Sigmoid colon (tissue), 4 donors: Measurements from ENCODE around the genes ZNF185, HAUS7 and ATP2B3.

- PRO-cap, result no peak
- RAMPAGE, long total RNA, 4 experiments, result no peak in any of the 4 experiments
These were observed at the start of gene ZNF185 for GRCh38 chrX:152897728-152898531. TSS of gene ZNF185 (plus strand) at chrX:152898067.

- PRO-cap, result no peak
- RAMPAGE, long total RNA, 4 experiments, result no peak in any of the 4 experiments
These were observed 9.3 kb downstream of the ZNF185 start for GRCh38 chrX:152907031-152907661.

DNA sequence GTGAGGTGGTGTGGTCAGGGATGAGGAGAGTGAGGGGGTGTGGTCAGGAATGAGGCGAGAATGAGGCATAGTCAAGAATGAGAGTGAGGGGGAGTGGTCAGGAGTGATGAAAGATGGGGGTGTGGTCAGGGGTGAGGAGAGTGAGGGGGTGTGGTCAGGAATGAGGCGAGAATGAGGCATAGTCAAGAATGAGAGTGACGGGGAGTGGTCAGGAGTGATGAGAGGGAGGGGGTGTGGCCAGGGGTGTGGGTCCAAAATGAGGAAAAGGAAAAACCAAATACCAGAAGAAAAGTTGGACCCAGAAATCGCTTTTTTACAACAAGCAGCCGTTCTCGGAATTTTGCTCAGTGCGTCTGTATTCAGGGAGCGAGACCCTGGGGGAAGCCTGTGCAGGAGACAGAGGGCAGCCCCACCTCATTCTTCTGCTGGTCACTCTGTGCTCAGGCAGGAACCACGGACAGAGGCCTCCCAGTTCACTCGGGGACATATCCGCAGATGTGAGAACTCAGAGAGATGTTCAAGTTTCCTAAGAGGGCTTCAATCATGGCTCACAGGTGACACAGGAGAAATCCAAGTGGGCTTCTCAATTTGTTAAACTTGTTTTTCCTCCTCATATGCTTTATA, 39.3 kb upstream of the PWWP4 start:
- PRO-cap, result no peak
- RAMPAGE, long total RNA, 4 experiments, result no peak in any of the 4 experiments

DNA sequence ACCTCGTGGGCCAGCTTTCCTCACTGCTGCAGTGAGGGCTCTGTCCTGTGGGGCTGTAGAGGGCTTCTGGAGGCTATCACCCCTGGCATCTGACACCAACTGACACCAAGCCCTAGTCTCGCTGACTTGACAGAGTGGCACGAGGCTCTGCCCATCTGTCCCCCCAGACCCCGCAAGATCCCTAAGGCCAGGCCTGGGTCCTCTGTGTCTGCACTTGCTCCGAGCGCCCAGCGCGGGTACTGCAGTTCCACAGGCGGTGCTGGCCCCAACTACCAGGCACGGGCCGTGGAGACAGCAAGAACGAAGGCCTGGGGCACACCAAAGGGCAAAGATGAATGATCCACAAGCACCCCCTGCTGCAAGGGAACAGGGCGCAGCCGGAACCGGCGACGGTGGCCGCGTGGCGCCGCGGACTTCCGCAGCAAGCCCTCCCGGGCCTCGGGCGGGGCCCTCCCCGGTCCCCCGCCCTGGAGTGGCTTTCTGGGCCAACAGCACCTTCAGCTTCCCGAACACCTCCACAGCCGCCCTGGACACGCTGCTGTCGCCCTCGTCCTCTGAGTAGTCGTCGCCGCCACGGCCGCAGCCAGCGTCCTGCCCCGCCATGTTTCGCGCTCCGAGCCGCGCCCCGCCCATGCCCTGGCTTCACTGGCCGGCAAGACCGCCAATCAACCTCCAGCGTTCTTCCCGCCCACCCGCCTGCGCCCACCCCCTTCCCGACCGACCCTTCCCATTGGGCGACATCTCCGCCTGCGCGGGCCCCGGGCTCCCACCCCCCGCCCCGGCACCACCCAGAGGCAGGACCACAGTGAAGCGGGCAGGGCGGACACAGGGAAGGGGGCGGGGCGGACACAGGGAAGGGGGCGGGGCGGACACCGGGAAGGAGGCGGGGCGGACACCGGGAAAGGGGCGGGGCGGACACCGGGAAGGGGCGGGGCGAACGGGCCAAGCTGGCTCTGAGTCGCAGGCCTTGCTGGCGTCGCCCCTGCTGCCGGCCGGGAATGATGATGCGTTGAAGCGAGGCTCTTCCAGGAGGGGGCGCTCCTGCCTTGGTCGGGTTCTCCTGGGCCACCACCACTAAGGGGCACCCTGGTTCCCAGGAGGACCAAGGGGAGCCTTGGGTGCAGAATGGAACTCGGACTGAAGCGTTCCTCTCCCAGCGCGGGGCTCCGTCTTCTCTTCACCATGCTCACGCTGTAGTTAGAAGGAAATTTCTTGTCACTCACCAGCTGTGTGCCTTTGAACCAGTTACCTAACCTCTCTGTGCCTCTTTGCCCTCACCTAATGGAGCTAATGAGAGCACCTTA, at the start of gene HAUS7:
Gene HAUS7, minus strand, starts transcription at position 622 of the 1,304 bp plus-strand sequence.
- PRO-cap, result unidirectional peak, minus-strand start at position 615 of the sequence
- RAMPAGE, long total RNA, 4 experiments, result start-site peak on the minus strand in 4 of 4 experiments, centred at positions 597 to 627 of the sequence, 10 to 29 reads per replicate

DNA sequence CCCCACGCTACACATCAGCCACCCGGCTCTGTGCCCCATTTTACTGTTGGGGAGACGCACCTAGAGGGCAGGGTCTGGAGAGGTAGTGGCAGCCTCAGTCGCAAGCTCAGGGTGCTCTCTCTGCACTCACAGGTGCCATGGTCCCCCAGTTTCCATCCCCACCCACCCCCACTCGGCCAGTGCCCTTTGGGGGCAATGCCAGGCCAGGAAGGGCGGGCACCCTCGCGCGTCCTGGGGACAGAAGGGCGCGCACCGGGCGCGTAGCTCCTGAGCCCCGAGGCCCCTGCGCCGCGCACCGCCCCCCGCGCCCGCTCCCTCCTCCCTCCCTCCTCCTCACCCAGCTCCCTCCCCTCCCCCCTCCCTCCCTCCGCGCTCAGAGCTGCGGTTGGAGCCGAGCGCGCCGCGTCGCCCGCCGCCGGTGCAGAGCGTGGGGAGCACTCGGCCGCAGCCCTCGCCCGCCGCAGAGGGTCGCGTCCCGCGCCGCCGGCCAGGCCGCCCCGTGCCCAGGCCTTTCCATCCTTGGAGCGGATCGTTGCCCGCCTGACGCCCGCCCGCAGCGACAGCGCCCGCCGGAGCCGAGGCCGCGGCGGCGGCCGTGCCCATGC, at the start of gene ATP2B3:
Gene ATP2B3, plus strand, starts transcription at position 376 of the 605 bp plus-strand sequence.
- PRO-cap, result no peak
- RAMPAGE, long total RNA, 4 experiments, result no peak in any of the 4 experiments

GRCh38 chrX:153624131-153624830, 22.7 kb upstream of the DUSP9 start:
- PRO-cap, result no peak
- RAMPAGE, long total RNA, 4 experiments, result no peak in any of the 4 experiments

DNA sequence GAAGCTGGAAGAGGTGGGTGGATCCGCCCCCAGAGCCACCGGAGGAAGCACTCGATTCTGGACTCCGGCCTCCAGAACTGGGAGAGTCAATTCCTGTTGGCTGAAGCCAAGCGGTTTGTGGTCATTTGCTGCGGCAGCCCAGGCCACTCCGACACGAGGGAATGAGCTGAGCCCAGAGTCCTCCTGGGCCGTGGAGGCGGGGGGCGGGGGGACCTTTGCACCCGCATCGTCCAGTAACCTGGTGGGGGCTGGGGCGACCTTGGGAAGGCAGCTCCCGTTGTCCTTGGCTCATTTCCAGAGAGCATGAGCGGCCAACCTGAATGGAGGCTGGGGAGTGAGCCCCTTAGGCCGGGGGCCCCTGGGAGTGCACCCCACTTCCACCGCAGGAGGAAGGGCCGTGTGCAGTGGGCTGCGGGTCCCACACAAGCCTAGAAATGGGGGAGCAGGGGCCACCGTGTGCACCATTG, 20.1 kb upstream of the DUSP9 start:
- PRO-cap, result no peak
- RAMPAGE, long total RNA, 4 experiments, result no peak in any of the 4 experiments

DNA sequence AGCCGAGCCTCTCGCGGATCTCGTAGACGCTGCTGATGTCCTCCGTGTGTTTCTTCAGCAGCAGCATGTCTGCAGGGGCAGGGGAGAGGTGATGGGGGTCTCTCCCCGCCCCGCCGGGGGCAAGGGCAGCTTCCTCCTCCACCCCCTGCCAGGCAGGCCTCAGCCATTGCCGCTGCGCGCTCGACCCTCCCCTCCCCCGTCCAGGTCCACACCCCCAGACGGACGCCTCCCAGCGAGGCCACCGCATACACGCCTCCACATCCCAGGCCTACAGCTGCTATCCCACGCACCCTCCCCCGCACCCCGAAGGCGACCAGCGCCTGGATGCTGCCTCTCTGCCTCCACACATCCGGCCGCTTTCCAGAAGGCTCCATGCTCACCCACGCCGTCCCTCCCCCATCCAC, 601 bp downstream of the PNCK start:
- PRO-cap, result no peak
- RAMPAGE, long total RNA, 4 experiments, result no peak in any of the 4 experiments

GRCh38 chrX:153673414-153673692, 260 bp downstream of the PNCK start:
- PRO-cap, result no peak
- RAMPAGE, long total RNA, 4 experiments, result no peak in any of the 4 experiments

DNA sequence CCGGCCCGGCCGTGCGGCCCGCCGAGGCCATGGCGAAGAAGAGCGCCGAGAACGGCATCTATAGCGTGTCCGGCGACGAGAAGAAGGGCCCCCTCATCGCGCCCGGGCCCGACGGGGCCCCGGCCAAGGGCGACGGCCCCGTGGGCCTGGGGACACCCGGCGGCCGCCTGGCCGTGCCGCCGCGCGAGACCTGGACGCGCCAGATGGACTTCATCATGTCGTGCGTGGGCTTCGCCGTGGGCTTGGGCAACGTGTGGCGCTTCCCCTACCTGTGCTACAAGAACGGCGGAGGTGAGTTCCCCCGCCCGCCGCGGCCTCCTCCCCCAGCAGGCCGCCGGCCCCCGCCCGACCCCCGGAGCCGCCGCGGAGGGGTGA, 807 bp downstream of the SLC6A8 start:
- PRO-cap, result no peak
- RAMPAGE, long total RNA, 4 experiments, result no peak in any of the 4 experiments

GRCh38 chrX:153703704-153704496, 16.2 kb downstream of the SLC6A8 start:
- PRO-cap, result no peak
- RAMPAGE, long total RNA, 4 experiments, result no peak in any of the 4 experiments

DNA sequence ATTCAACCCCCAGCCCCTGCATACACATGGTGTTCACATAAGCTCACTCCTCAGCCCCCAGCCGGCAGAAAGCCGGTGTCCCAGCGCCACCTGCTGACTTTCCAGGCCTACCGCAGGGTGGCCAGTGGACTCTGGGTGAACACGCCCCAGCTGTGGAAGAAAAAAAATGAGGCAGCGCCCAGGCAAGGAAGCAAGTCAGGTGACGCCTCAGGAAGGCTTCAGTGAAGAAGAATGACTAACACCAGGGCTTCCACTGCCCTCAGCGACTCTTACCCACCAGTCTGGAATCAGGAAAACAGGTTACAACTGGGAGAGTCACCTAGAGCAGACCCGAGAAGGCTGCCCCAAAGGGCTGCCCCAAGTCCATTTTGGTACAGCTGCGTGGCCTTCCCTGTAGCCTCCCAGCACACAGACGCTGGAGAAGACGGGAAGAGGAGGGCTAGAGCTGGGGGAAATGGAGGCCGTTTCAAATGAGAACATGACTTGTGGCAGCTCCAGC, 15.7 kb downstream of the BCAP31 start:
- PRO-cap, result no peak
- RAMPAGE, long total RNA, 4 experiments, result no peak in any of the 4 experiments

GRCh38 chrX:153792810-153793656, 1.1 kb downstream of the IDH3G start:
- PRO-cap, result no peak
- RAMPAGE, long total RNA, 4 experiments, result no peak in any of the 4 experiments

DNA sequence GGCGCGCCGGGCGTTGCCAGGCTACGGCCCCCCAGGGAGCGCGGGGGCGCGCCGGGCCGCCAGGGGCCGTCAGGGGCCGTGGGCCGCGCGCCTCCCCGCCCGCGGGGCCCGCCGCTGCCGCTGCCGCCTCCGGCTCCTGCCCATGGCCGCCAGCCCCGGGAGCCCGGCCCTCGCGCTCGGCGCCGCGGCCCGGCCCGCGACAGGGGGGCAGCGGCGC, 124 bp upstream of the PDZD4 start:
- PRO-cap, result no peak
- RAMPAGE, long total RNA, 4 experiments, result no peak in any of the 4 experiments

DNA sequence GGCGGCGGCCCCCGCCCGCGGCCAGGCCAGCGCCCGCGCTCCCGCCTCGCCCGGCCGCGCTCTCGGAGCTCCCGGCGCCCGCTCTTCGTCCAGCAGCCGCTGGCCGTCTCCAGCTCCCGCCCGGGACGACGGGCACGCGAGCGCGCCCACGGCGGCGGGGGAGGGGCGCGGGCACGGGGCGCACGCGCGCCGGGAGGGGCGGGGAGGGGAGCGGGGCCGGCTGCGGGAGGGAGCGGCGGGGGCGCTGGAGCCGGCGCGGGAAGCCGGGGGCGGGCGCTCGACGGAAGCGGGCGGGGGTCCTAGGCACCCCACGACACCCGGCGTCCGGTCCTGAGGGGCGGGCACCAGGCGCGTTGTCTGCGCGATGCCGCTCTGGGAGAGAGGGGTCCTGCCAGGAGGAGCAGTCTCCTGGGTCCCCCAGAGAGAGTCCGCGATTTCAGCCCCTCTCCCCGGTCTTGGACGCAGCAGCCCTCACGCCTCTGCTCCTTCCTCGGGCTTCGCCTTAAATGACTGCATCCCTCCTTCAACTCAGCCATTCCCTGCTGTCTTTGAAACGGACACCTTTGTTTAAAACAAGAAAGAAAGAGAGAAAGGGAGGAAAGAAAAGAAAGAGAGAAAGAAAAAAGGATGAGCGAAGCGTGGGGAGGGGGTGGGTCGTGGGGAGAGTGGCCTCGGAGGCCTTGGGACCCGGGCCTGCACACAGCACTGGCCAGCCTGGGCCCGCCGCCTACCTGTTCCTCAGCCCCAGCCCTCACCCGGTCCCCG, 615 bp upstream of the PDZD4 start:
- PRO-cap, result no peak
- RAMPAGE, long total RNA, 4 experiments, result no peak in any of the 4 experiments

GRCh38 chrX:153844620-153845291, 14.4 kb upstream of the PDZD4 start:
- PRO-cap, result no peak
- RAMPAGE, long total RNA, 4 experiments, result no peak in any of the 4 experiments

DNA sequence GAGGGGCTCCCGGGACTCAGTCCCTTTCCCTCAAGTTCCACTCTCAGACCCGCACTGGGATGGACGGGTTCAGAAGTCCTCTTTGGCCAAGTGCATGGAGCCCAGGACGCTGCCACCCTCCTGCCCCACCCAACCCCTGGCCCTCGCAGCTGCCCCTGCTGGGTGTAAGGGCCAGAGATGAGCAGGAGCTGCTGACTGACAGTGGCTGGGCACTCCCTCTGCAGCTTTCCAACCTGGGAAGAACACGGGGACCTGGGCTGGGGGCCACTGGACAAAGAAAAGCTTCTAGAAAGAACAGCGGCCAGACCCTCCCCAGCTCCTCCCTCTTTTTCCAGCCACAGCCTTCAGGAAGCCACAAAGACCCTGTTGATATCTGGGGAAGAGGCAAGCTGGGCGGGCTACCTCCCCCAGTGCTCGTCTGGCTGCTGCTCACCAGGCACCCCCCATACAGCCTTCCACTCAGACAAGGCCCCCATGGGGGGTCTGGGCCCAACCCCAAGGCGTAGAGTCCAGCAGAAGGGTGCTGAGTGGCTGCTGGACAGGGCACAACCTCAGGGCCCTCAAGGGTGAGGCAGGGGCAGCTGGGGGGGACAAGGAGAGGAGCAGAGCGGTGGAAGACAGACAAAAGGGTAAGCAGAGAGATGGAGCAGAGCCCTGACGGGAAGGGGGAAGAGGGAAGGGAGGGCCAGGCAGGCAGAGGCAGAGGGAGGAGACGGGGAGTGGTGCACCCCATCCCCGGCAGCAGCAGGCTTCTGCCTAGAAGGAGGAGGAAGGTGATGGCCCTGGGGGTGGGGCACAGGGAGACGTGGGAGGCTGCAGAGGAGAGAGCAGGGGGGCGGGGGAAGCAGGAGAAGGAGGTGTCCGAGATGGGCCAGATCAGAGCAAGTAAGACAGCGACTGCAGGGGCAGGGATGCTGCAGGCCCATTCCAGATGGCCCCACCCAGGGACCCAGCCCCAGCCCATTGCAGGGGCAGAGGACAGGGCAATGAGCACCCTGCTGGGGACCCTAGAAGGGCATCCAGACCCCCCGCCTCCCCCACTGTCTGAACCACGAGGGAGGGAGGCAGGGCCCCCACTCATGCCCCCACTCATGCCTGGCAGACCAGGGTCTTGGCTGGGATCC, 3.0 kb downstream of the L1CAM start:
- PRO-cap, result unidirectional peak, minus-strand start at position 326 of the sequence
- RAMPAGE, long total RNA, 4 experiments, result no peak in any of the 4 experiments

DNA sequence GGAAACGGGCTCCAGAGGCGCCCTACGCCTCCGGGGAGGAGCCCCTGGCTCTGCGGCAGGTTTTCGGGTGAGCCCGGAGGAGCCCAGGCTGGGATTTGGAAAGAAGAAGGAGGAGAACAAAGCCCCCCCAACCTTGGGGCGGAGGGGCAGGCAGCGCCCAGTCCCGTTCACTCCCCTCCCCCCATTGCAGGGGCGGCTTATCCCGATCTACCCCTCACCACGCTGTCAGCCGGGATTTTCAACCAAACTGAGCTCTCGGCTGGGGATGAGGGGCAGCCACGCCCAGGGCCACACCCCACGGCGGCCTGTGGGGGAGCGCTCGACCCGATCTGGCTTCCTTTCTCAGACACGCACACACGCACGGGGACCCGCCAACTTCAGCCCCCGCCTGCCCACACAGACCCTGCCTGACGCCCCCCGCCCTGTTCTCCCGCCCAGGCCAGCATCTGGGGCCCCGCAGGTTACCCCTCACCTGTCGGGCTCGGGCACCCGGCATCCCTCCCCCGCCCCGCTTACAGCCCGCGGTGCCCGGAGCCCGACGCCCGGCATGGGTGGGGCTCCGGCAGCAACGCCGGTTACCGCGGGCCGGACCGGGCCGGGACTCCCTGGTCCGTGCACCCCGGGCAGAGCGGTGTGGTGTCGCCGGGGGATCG, 477 bp downstream of the L1CAM start:
- PRO-cap, result no peak
- RAMPAGE, long total RNA, 4 experiments, result no peak in any of the 4 experiments

GRCh38 chrX:153925212-153925985, 665 bp downstream of the ARHGAP4 start:
- PRO-cap, result no peak
- RAMPAGE, long total RNA, 4 experiments, result no peak in any of the 4 experiments

GRCh38 chrX:153973162-153973794, 724 bp downstream of the TMEM187 start:
- PRO-cap, result no peak
- RAMPAGE, long total RNA, 4 experiments, result no peak in any of the 4 experiments